Left common carotid artery plus branches (tissue), 1 donor: ENCODE data around the gene NELL2.

DNA sequence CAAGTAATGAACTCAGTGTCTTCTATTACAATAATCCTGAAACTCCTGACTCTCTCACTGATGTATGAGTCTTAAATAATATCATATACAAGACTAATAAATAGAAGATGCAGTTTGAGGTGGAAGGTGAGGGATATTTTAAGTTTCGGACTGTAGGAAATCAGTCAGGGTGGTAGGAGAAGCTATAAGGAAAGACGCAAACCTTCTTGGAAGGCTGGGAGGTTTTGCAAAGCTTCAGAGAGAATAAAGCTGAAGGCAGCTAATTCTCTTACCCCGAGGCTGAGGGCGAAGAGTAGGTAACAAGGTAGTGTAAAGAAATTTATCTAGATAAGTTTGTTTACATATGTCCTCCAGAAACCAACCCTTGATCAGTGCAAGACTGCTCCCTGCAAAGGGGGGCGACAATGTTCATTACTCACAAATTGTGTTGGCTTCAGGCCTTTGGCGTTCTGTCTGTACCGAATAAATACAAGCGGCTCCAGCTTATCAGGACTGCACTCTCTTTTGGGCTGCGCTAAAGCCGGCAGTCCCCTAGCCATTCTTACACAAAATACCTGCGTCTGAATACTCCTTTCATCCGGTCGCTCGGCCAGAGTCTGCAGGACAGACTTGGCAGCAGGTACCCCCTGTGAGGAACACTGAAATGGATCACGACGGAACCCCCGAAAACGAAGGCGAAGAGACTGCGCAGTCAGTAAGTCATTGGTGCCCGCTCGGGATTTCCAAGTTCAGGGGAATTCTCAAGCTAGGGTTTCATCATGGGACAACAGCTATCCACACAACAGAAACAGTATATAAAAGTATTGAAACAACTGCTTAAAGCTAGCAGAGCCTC is 116.3 kb downstream of the PPHLN1 start:
- PRO-cap, result no peak

DNA sequence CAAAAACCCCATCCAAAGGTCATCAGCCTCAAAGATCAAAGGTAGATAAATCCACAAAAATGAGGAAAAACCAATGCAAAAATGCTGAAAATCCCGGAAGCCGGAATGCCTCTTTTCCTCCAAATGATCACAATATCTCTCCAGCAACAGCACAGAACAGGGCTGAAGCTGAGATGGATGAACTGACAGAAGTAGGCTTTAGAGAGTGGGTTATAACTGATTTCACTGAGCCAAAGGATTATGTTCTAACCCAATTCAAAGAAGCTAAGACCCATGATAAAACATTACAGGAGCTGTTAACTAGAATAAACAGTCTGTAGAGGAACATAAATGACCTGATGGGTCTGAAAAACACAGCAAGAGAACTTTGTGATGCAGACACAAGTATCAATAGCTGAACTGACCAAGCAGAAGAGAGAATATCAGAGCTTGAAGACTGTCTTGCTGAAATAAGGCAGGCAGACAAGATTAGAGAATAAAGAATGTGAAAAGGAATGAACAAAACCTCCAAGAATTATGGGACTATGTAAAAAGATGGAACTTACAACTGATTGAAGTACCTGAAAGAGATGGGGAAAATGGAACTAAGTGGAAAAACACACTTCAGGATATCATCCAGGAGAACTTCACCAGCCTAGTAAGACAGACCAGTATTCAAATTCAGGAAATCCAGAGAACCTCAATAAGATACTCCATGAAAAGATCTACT is 116.4 kb downstream of the TMEM117 start:
- PRO-cap, result no peak

DNA sequence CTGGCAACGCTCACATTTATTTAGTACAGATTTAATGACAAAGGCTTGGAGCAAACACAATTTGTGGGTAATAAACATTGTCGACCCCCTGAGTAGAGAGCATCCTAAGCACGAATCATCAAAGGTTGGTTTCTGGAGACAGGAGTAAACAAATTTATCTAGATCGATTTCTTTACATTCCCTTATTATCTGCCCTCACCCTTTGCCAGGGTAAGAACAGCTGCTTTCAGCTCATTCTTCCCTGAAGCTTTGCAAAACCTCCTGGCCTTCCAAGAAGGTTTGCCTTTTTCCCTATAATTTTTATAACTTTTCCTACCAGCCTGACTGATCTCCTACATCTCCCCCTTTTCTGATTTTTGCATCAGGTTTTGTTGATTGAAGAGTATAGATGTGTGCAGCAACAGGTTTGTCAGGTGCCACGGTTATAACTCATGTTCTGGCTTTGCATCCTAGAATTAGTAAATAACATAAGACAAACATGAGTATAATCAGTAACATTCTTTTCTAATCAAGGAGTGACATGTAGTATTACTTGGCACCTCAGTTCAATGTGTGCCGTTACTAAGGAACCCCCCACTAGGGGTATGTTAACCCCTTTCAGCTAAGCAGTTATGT is 140.6 kb downstream of the TMEM117 start:
- PRO-cap, result no peak

GRCh38 chr12:44834936-44835436 is 41.1 kb downstream of the NELL2 start:
- PRO-cap, result no peak

DNA sequence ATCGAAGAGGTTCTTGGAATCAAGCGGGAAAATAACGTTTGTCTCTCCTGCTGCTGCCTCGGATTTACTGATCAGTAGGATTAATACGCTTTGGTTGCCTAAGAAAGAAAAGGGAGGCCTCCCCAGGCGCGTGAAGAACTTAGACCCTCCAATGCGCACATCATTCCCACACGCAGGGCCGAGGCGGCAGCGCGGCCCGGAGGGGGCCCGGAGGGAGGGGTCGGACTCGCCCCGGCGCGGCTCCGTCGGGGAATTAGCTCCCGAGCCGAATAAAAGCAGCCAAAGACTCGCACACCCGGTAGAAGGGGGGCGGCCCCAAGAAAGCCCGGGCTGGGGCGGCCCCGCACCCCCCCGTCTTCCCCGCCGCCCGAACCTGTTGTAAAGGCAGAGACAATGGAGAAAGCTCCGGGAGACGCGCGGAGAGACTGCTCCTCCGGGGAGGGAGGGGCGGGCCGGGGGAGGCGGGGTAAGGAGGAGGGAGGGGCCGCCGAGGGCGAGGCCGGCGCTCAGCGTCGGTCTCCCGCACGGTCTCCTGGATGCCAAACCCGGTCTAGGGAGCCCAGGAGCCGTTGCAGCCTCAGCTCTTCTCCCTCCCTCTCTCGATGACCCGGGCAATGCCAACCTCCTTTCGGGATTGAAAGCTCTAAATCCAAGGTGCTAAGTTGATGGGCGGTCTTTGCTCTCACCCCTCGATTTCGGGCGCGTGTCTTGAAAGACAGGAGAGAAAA is at the start of gene NELL2:
TSS of gene NELL2 (minus strand) at position 395 of the 728 bp plus-strand sequence.
- PRO-cap, result no peak

GRCh38 chr12:45289956-45290706 is 74.2 kb downstream of the ANO6 start:
- PRO-cap, result no peak

GRCh38 chr12:45371661-45372145 is 155.8 kb downstream of the ANO6 start:
- PRO-cap, result no peak

DNA sequence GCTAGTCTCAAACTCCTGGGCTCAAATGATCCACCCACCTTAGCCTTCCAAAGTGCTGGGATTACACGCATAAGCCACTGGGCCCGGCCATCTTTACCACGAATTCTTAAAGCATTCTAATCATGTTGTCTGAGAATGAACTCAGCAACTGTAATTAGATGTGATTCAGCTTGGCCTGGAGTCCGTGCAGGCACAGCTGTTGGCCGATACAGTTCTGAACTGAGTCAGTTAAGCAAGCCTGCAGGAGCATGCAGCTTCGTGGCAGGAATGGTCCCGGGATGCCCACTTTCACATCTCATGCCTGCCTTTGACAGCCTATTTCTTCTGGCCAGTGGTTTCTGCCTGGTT is 194.0 kb downstream of the ANO6 start:
- PRO-cap, result no peak

- PRO-cap, result no peak
Measured at GRCh38 chr12:45725583-45726377, 3.7 kb upstream of the ARID2 start.

GRCh38 chr12:45728604-45729094 is 857 bp upstream of the ARID2 start:
- PRO-cap, result bidirectional peak, plus-strand start at chr12:45729064, minus-strand start at chr12:45728764

- PRO-cap, result no peak
Measured at GRCh38 chr12:45786363-45786830, 56.9 kb downstream of the ARID2 start.

DNA sequence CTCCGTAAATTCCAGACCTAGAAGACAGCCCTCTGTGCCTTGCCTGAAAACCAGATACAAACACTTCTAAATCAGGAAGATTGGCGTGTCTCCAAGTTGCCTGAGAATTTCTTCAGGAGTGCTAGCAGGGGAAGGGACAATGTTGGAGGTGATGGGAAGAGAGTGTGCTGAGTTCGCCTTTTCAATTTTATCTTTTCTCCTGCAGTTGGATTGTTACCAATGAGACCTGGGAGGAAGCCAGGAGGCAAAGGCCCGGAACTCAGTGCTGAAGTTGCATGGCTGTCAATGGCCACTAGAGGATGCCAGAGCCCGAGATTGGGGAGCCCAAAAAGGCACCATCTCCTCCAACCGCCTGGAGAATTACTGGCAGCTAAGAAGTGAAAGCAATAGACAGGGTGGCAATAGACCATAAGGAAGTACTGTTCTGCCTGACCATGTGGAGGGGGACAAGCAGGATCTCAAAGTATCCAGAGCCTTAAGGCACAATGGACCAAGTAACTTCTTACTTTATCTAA is 81.7 kb upstream of the SCAF11 start:
- PRO-cap, result no peak

DNA sequence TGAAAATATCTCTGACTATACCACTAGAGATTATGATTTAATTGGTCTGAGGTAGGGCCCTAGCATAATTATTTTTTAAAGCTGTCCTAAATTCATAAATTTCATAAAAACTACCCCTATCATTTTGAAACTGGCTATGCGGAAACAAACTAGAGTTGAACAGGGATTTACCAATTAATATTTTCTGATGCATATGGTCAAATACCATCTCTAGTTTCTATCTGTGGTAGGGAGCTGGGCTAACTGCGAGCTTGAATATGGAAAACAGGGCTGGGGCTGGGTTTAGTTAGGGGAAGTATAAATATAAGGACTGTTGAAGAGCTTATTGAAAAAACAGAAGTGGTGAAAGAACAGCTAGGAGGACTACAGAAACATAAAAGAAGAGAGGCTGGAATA is 91.9 kb downstream of the SLC38A1 start:
- PRO-cap, result no peak

DNA sequence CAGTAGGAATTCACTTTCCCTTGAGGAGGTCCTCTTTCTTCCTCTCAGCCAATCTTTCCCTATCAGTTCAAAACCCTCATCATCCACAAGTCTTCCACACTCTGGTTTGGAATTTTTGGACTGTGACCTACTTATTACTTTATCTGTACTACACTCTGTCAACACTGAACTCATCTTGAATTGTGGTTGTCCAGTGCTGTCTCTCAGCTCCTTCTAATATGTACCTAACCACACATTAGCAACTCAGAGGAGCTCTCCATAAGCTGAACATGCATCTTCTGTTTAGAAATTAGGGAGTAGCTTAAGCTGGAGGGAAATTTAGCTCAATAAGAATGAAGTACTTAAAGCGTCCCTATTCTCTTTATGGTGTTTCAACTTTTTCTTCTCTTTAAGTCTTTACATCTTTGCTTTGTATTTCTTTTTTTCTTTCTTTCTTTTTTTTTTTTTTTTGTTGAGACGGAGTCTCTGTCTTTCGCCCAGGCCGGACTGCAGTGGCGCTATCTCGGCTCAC is 34.8 kb downstream of the SLC38A1 start:
- PRO-cap, result no peak

GRCh38 chr12:46369972-46370148 is 2.7 kb downstream of the SLC38A2 start:
- PRO-cap, result no peak

DNA sequence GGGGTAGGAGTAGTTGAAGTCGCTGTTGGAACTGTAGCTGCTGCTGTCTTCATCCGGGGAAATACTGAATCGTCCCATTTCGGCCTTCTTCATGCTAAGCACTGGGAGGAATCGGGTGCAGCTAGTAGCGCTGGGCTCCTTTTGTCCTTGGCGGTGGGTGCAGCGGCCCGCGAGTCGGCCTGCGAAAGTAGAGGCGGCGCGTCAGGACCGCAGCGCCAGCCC is 1.5 kb downstream of the SLC38A2 start:
- PRO-cap, result bidirectional peak, plus-strand start outside the sequence, minus-strand start at position 117 of the sequence

DNA sequence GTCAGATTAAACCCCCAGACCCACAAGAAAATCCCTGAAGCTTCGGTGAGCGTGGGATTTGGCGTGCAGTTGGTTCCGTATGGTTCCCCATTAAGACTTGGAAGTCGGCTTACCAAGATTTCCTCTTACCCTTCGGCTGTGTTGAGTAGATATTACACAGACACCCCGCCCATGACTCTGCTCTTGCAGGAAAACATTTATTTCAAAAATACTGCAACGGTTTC is 11.5 kb upstream of the SLC38A2 start:
- PRO-cap, result no peak

DNA sequence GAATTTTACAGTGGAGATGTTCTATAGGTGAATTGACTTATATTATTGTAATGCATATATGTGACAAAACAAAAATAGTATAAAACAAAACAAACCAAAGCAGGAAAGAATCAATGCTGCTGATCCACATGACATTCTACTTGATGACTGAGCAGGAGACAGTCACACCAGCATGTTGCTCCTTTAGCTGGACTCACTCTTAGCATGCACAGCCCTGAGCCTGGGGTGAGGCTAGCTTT is 42.2 kb upstream of the SLC38A2 start:
- PRO-cap, result no peak

DNA sequence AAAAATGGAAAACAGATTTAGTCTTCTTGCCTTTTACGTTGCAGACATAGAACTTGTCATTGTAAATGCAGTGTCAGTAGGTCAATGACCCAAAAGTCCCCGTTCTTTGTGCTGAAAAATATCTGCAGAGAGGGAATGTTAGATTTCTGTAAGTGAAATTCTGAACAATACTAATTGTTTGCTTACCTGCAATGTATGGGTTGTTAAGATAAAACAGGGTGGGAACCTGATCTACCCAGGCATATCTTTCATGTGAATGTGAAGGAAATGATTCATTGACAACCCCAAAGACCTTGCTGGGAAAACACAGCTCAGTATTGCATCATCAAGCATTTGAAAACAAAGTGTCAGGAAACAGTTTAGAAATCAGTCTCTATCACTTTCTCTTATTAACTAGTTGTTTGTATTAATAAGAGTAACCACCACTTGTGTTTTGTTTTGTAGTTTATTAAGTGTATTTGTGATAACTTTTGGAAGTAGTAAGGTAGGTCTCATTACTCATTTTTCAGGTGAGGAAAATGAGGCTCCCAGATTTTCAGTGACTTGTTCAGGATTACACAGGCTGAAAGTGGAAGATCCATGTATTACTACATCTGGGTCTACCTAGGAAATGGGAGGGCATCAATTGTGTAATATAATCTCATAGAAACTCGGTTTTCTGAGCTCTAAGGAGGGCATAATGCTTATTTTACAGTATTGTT is 57.9 kb upstream of the SLC38A2 start:
- PRO-cap, result no peak

DNA sequence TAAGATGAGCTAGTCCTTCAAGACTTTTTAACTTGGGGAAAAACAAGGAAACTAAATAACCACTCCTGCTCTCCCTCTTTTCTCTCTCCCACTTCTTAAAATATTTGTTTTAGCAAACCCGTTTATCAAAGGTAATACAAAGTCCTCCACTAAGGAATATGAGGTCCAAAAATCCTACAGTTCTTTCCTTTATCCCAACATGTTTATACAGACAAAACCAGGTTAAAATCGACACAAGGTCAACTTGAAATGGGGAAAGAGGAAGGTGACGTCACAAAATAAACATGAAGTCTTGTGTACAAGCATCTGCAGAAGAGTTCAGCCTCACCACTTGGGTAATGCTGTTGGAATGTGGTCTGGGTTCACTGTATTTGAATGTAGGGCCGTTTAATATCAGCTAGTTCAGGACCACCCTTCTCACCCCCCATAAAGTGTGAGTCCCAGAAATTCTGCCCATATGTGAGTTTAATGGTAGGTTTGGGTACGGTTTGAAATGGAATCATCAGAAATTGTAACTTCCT is 119.9 kb upstream of the SLC38A2 start:
- PRO-cap, result no peak